ENCODE data around the genes ERCC5, SLC10A2 and EFNB2.

- PRO-cap, result no peak
Measured at GRCh38 chr13:100560512-100561113, 28.0 kb downstream of the GGACT start.

GRCh38 chr13:100673754-100674304, 766 bp downstream of the TMTC4 start:
- PRO-cap, result unidirectional peak, plus-strand start at chr13:100674079

DNA sequence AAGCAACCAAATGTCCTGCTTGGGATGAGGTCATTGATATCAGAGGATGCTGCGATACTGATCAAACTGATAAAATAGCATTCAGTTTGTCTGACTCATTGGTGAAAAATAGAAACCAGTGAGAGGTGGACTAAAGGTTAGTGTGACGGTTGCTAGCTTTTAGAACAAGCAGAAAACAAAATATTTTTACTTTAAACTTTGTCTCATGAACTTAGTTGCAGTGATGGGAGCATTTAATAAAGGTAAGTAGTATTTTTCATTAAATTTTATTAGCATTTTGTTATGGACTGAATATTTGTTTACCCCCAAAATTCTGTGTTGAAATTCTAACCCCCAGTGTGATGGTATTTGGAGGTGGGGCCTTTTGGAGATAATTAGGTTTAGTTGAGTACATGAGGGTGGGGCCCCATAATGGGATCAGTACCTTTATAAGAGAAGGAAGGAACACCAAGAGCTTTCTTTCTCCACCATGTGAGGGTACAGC, 37.3 kb downstream of the ITGBL1 start:
- PRO-cap, result no peak

- PRO-cap, result no peak
Measured at GRCh38 chr13:102294530-102294946, 302.2 kb upstream of the TPP2 start.

- PRO-cap, result no peak
Measured at GRCh38 chr13:102401953-102402780, 194.6 kb upstream of the TPP2 start.

DNA sequence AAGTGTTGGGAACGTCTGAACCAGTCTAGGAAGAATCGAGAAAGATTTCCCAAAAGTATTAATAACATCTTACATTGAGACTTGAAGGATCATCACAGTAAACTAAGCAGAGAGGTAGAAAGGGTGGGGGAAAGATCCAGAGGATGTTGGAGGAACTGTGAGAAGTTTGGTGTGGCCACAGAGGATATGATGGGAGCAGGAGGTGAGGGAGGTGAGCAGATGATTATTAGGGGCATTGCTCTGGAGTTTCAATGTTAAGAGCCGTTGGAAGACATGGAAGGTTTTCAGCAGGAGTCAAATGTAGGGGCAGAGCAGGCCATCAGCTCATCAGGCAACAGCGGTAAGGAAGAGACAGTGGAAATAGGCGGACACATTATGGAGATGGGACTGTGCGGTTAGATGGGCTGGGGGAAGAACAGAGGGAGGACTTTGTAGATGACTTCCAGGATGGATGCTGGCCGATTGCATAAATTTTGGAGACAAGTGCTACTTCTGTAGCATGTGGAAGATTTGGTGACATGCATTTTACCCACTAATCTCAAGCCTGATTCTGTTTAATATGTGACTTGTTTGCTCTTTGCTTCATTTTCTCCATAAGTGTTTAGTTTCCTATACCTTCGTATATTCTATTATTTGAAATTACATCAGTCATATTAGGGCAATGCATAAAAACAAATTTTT, 24.7 kb downstream of the TPP2 start:
- PRO-cap, result no peak

DNA sequence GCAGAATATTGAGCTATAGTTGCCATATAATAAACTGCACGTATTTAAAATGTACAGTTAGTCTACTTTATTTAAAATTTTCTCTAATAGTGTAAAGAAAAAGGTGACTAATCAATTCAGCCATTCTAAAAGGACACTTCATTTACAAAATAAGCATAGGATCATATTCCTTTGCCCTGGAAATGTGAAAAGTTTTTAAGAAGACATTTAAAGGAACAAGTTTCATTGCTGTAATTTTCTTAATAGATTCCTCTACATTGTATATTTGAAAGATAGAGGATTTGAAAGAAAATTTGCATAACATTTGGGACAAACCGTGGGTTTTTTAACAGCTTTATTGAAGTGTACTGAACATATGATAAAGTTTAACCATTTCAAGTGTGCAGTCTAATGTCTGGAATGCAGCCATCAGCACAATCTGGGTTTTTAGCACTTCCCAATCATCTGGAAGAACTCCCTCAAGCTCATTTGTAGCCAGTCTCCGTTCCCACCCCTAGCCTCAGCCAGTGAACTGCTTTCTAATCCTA, 12.8 kb downstream of the METTL21C start:
- PRO-cap, result no peak

DNA sequence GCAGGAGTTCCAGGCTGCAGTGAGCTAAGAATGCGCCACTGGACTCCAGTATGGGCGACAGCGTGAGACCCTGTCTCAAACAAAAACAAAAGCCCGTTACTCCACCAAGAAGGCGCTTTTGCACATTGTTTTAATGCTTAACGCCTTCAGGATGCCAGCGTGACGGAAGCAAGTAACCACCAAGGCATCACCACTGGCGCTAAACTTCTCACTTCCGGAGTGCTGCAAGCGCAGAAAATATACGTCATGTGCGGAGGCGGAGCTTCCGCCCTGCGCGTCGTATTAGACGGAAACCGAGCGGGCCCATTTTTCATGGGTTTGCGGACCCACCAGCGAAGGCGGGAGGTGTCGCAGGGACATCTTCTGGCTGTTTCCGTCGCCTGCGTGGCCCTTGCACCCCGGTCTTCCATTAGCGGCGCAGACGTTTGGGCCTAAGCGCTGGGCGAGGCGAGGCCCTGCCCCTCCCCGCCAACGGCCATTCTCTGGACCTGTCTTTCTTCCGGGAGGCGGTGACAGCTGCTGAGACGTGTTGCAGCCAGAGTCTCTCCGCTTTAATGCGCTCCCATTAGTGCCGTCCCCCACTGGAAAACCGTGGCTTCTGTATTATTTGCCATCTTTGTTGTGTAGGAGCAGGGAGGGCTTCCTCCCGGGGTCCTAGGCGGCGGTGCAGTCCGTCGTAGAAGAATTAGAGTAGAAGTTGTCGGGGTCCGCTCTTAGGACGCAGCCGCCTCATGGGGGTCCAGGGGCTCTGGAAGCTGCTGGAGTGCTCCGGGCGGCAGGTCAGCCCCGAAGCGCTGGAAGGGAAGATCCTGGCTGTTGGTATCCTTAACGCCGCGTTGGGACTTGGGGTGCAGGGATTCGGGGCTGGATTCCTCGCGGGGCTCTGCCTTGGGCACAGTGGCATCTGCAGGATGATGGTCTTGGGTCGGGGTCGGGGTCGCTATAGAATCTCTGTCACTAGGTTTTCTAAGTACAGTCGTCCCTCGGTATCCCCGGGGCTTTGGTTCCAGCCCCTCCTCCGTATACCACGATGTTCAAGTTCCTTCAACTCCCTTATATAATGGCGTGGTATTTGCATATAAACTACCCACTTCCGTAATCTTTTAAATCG, at the start of gene ERCC5:
Gene ERCC5, plus strand, starts transcription at position 497 of the 1,111 bp plus-strand sequence.
- PRO-cap, result bidirectional peak, plus-strand start at position 335 of the sequence, minus-strand start at position 195 of the sequence; bidirectional peak, plus-strand start at position 512 of the sequence, minus-strand start at position 411 of the sequence; bidirectional peak, plus-strand start outside the sequence, minus-strand start at position 1,029 of the sequence

- PRO-cap, result no peak
Measured at GRCh38 chr13:103066158-103066442, at the start of gene SLC10A2. Gene SLC10A2 (minus strand): TSS chr13:103066417.

DNA sequence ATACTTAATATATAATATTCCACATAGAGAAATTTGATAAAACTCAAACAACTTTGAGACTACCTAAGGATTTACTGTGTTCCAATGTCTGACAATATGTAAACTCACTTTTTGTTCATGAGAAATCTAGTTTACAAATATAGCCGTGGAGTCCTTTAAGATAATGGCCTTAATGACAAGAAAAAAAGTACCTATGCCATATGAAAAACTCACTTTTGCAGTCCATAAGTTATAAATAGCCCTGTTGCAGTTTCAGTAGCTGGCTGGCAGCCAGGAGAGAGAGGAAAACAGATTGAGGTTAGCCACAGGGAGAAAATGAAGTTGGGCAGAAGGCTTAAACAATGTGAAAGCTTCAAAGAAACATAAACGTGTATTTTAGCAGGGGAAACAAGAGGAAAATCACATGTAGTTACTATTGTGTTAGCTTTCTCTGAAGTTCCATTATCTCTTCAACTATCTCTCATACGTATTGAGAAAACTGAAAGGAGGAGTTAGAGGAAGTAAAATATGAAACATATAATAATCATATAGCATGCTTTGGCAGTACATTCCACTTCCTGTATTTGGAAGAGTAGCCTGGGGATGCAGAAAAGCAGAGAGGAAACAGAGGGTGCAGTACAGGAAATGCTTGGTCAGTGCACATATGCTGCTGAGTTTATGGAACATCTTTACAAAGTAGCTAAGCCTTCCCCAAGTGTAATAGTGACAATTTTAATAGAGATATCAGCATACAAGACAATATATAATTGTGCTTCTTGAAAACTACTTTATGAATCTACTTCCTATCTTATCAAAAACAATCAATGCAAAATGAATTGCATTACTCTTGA, 481.5 kb upstream of the DAOA start:
- PRO-cap, result no peak

GRCh38 chr13:106100057-106100640, 435.3 kb downstream of the EFNB2 start:
- PRO-cap, result no peak

GRCh38 chr13:106475724-106476274, 59.7 kb downstream of the EFNB2 start:
- PRO-cap, result no peak

DNA sequence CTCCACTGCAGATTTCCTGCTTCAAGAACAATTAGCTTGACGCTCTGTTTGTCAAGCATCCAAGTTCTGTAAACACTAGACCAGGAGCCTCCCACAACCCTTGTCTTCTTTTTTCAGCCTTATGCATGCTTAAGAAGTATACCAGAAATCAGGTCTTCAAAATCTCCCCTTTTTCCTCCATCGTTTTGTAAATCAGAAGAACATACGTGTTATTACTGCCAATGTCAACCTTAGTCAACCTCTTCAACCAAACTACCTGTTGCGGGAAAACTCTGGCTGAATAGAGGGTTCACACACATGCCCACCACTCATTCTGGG, 39.3 kb downstream of the EFNB2 start:
- PRO-cap, result no peak

DNA sequence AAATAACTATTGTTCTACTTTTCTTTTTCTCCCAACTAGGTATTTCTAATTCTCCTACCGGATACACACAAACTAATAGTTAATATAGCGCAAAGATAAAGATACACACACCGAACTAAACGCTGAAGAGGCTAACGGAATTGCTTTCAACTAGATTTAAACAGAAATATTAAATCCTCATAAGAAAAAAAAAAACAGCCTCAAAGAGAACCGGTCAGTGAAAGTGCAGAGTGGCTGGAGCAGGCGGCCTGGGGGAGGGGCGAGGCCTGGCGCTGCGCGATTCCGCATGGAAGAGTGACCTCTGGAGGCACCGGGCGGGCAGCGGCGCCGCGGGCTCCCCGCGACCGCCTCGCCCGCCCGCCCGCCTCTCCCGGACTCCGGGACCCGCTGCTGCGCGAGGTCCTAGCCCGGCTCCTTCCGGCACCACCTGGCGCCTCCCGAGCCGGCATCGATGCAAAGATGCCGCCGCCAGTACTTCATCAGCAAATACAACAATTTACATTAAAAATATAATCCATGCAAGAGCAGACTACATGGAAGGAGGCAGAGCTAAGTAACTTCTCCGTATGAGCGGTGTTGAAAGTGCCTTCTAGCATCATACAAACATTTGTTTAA, 2.4 kb downstream of the EFNB2 start:
- PRO-cap, result no peak

- PRO-cap, result bidirectional peak, plus-strand start at chr13:106535869, minus-strand start at chr13:106535662
Measured at GRCh38 chr13:106535323-106536276, at the start of gene EFNB2. Gene EFNB2 (minus strand): TSS chr13:106535662.

GRCh38 chr13:106545873-106546593, 10.6 kb upstream of the EFNB2 start:
- PRO-cap, result no peak

GRCh38 chr13:106623593-106624258, 55.8 kb upstream of the ARGLU1 start:
- PRO-cap, result no peak

GRCh38 chr13:106649359-106650001, 81.5 kb upstream of the ARGLU1 start:
- PRO-cap, result no peak

DNA sequence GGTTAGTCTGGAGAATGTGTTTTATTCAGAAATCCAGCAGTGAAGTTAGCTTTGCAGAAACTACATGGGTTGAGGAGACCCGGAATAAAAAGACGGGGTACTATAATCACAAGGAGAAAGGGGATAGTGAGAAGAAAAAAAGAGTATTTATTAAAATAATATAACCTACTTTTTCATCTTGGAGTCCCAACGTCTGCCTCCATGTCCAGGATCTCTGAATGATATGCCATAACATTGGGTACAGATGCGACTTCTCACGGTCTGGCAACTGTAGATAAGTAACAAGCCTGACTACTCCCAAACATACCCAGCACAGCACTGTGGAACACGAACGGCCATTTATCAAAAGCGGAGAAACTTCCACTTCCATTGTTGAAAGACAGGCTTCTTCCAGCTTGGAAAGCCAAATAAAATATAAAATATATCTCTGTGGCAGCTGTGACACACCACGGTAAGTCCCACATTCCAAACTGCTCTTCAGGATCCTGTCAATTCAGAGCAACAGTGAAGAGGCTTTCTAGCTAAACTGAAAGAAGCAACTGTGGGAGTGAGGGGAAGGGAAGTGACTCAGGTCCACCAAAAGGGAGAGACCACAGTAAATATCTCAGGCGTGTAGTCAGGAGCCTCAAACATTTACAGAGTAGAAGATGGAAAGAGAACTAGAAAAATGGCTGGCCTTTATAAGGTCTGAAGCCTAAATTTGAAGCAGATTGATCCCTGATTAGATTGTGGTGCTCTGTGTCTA, 16.3 kb upstream of the NALF1 start:
- PRO-cap, result no peak

DNA sequence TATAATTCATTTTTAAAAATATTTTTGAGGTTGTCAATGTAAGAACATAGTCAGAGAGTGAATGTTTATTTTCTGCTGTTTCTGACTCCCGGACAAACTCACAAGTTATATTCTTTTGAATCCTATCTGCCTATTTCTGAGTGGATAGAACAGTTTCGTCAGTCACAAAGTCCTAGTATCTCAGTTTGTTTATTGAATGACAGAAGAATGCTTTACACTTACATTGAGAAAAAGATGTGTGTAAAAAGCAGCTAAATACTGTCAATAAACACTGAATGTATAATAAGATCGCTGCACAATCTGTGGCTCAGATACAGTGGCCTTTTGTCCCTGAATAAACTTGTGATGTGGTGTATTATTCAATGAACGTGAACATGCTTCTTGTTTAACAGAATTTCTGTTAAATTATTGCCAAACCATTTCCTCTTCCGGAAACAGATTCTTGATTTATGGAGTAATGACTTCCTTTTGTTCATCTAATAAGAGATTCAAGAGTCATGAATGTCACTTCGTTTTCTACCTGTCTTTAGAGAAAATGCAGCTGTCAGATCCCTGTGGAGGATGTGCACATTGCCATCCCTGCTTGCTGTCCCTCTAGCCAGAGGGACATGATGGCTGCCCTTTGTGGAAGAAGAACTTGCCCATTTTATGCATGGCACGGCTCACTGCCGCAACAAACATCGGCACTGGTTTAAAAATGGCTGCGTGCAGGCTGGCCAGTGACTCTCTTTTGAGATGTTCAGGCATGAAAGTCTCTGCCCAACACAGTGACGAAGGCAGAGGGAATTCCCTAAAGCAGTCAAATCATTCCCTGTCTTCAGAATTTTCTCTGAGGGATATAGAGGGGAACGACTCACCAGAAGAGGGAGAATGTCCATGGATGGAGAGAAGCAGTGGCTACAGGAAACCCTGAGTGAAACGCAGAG, 3.2 kb upstream of the TNFSF13B start:
- PRO-cap, result no peak

All from duodenum (tissue), 1 donor.